Pulmonary lymph node (tissue), 1 donor: ENCODE data around the gene ANHX.

DNA sequence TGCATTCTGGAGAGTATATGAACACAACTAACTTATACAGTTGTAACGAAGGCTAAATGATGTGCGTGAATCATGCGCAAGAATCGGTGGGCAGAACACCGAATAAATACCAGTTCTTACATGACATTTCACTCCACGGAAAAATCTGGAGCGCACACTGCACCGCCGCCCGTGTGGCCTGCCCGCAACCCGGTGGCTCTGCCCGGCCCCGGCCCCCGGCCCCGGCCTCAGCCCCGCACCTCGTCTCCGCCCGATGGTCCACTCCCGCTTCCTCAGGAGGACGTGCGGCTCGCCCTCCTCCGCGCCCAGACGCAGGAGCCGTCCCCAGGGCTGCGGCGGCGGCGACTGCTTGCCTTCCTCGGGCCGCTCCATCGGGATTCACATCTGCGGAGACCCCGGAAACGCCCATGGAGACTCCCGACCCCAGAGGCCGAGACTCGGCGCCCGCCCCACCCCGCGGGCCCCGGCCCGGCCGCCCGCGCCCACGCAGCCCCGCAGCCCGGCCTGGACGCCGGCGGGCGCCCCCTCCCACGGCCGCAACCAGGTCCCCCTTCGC, 370 bp downstream of the CHFR start:
- PRO-cap, result no peak

GRCh38 chr12:132955345-132955682, 792 bp downstream of the ZNF605 start:
- PRO-cap, result no peak

DNA sequence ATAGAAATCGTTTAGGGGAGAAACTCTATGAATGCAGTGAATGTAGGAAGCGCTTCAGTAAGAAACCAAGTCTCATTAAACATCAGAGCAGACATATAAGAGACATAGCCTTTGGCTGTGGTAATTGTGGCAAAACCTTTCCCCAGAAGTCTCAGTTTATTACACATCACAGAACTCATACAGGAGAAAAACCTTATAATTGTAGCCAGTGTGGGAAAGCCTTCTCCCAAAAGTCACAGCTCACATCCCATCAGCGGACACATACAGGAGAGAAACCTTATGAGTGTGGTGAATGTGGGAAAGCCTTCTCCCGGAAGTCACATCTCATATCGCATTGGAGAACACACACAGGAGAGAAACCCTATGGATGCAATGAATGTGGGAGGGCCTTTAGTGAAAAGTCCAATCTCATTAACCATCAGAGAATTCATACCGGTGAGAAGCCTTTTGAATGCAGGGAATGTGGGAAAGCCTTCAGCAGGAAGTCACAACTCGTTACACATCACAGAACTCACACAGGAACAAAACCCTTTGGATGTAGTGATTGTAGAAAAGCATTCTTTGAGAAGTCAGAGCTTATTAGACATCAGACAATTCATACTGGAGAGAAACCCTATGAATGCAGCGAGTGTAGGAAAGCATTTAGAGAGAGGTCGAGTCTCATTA, 20.1 kb downstream of the ZNF84 start:
- PRO-cap, result no peak

GRCh38 chr12:133086811-133087505, 6.2 kb downstream of the ZNF140 start:
- PRO-cap, result no peak

GRCh38 chr12:133235817-133236016, at the start of gene ANHX:
ANHX (minus strand) TSS chr12:133235877.
- PRO-cap, result no peak